Prostate gland (tissue), 2 donors: ENCODE measurements around a stretch of chr3.

DNA sequence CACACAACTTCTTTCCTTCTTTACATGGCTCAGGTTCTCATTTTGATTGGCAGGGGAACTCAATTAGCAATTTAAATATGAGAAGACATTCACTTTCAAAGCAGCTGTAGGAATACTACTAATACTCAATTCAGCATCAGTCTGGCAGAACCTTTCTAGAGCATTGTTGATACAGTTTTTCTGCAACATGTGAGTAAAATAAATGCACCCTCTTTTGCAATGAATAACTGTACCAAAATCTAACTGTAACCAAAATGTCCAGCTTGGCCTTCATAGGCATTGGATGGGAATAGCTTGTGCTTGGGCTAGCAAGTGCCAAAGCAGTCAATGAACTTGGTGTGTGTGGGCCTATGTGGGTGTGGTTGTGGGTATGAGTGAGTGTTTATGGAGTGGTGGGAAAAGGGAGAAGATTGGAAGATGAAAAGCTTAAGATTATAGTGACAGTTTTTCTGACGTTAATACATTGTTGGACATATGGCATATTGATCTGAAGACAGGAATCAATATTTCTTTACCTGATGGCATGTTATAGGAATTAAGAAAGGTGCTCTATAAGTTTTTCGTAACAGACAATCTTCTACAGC is 35.4 kb upstream of the GCSAM start:
- PRO-cap, result no peak
- RAMPAGE, long total RNA, 2 experiments, result no peak in any of the 2 experiments

DNA sequence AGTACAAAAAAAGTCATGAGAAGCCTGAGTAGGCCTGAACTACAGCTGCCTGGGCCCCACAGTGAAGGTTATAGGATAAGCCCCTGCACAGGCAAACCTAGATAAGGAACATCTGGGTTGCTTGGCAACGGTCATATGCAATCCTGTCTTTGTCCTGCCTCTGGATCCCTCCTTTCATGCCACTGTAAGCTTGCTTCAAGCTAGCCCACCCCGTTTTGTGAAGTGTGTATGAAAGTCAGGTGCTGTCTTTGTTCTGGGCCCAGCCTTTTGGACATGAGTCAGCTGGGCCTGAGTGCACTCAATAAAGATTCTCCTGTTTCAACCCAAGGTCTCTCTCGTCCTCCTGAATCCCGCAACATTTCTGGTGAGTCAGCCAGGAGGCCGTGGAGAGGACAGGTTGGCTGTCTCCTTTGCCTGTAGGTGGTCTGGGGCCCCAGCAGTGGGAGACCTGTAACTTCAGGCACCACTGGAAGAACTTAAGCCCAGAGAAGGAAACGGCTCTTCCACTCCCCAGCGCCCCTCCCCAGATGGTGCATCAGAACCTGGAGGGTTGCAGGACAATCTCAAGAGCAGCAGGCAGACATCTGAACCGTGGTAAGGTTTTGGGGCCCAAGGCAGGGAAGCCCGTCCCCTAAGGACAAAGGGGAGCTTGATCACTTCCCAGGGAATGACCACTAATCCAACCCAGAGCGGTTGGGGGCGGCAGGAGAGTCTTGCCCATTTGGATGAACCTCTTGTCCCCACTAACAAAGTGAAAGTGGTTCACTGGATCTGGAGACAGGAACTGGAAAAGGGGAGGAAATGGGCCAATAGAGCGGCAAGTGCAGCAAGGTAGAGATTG is 8.3 kb upstream of the SLC9C1 start:
- PRO-cap, result no peak
- RAMPAGE, long total RNA, 2 experiments, result start-site peak on the plus strand in 1 of 2 experiments, centred at position 412 of the sequence, 15 reads per replicate

DNA sequence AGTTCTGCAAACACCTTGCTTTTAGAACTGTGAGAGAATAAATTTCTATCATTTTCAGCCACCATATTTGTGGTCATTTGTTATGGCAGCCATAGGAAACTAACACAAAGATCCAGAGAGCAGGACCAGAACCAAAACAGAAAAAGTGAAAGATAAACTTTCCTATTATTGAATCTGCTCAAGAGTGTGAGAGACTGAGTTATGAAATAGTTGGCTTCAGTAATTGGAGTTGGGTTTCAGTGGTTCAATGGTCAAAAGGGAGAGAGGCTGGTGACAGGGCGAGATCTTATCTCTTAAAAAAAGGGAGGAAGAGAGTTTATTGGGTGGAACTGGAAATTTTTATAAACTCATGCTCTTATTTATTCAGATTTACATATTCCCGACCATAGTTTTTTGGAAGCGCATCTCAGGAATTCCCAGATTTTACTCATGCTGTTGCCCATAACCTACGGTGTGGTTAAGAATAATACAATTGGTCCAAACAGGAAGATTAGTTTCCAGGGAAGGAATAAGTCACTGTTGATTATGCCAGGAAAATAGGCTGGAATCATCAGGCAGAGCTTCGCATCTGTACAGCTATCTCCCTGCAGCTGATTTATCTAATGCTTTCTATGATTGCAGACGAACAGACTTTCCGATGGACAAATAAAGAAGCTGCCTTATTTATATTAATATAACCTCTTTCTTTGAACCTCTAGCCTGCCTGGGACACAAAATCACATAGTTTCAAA is 41.4 kb downstream of the CD200 start:
- PRO-cap, result no peak
- RAMPAGE, long total RNA, 2 experiments, result no peak in any of the 2 experiments

GRCh38 chr3:112437630-112437843 is 61.7 kb downstream of the BTLA start:
- PRO-cap, result no peak
- RAMPAGE, long total RNA, 2 experiments, result no peak in any of the 2 experiments

GRCh38 chr3:112561057-112561809 is 529 bp downstream of the ATG3 start:
- PRO-cap, result bidirectional peak, plus-strand start at chr3:112561292, minus-strand start at chr3:112561216; bidirectional peak, plus-strand start at chr3:112561721, minus-strand start at chr3:112561630
- RAMPAGE, long total RNA, 2 experiments, result start-site peak on the minus strand in 2 of 2 experiments, at chr3:112561630-112561683 at its widest, 213 to 498 reads per replicate

GRCh38 chr3:112640271-112640557 is 729 bp downstream of the CCDC80 start:
- PRO-cap, result no peak
- RAMPAGE, long total RNA, 2 experiments, result no peak in any of the 2 experiments

DNA sequence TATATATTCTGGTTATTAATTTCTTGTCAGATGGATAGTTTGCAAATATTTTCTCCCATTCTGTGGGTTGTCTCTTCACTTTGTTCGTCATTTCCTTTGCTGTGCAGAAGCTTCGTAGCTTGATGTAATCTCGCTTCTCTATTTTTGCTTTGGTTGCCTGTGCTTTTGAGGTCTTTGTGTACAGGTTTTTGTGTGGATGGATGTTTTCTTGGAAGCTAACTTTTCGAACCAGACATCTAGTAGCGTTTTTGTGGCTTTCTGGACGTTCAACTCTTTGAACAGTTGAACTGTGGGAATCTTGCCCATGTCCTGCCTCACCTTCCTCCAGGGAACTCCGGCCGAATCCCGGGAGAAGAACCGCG is 70.7 kb downstream of the USF3 start:
- PRO-cap, result no peak
- RAMPAGE, long total RNA, 2 experiments, result no peak in any of the 2 experiments

DNA sequence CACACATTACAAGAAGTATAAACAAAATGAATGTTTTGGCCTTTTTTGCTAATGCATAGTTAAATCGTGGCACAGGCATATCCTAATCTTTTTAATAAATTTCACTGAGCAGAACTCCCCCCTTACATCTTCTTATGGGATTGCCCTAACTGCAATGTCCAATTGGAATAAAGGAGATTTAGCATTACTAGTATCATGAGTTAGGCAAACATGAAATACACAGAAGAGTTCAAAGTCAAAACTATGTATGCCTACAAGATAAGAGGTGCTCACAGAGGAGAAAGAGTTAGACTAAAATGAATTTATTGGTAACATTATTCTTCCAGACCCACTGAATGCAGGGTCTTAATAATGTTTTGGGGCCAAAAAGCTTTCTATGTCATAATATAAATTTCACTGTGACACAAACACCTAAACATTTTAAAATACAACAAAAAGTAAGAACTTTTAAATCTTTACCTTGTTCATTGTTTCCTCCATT is 32.5 kb downstream of the USF3 start:
- PRO-cap, result no peak
- RAMPAGE, long total RNA, 2 experiments, result no peak in any of the 2 experiments

DNA sequence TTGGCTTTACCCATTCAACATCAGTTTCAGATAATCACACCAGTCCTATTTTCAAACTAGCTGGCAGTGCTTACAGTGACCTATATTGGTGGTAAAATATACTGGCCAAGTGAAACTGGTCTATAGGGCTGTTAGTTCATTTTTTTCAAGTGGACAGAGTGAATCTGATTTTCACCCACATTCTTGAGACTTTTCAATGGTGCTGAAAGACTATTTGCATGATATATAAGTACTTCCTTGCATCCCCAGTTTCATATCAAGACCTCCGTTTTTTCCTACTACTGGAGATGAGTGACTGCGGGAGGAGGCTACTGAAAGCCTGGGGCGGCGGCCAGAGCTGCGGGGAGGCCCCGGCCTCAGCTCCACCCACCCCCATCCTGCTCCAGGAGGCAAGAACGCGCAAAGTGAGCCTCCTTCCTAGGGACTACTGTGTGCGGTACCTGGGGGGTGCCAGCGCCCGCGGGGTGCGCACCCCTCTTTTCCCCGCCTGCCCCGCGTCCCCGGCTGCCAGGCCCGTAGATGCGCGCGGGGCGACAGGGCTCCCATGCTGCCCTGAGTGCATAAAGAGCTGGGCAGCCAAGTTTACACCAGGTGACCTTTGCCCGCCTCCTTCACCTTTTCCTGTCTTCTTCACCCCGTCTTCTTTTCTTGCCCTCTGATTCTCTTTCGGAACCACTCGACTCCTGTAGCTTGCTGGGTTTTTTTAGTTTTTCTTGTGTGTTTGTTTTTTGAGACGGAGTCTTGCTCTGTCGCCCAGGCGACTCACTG is 2.4 kb upstream of the USF3 start:
- PRO-cap, result no peak
- RAMPAGE, long total RNA, 2 experiments, result no peak in any of the 2 experiments

GRCh38 chr3:113873773-113874274 is 35.2 kb downstream of the GRAMD1C start:
- PRO-cap, result no peak
- RAMPAGE, long total RNA, 2 experiments, result no peak in any of the 2 experiments

GRCh38 chr3:114213796-114214618 is 23.4 kb downstream of the ZNF80 start:
- PRO-cap, result bidirectional peak, plus-strand start at chr3:114213931, minus-strand start at chr3:114213700; bidirectional peak, plus-strand start at chr3:114214360, minus-strand start at chr3:114214260
- RAMPAGE, long total RNA, 2 experiments, result no peak in any of the 2 experiments

GRCh38 chr3:114318825-114320049 is 25.4 kb downstream of the TIGIT start:
- PRO-cap, result no peak
- RAMPAGE, long total RNA, 2 experiments, result no peak in any of the 2 experiments

GRCh38 chr3:114383564-114384895 is 90.2 kb downstream of the TIGIT start:
- PRO-cap, result unidirectional peak, plus-strand start at chr3:114384047; unidirectional peak, minus-strand start at chr3:114384336
- RAMPAGE, long total RNA, 2 experiments, result no peak in any of the 2 experiments

- PRO-cap, result no peak
- RAMPAGE, long total RNA, 2 experiments, result no peak in any of the 2 experiments
Measured at GRCh38 chr3:114406309-114406660, 112.5 kb downstream of the TIGIT start.

GRCh38 chr3:114427433-114427867 is 133.6 kb downstream of the TIGIT start:
- PRO-cap, result no peak
- RAMPAGE, long total RNA, 2 experiments, result no peak in any of the 2 experiments

DNA sequence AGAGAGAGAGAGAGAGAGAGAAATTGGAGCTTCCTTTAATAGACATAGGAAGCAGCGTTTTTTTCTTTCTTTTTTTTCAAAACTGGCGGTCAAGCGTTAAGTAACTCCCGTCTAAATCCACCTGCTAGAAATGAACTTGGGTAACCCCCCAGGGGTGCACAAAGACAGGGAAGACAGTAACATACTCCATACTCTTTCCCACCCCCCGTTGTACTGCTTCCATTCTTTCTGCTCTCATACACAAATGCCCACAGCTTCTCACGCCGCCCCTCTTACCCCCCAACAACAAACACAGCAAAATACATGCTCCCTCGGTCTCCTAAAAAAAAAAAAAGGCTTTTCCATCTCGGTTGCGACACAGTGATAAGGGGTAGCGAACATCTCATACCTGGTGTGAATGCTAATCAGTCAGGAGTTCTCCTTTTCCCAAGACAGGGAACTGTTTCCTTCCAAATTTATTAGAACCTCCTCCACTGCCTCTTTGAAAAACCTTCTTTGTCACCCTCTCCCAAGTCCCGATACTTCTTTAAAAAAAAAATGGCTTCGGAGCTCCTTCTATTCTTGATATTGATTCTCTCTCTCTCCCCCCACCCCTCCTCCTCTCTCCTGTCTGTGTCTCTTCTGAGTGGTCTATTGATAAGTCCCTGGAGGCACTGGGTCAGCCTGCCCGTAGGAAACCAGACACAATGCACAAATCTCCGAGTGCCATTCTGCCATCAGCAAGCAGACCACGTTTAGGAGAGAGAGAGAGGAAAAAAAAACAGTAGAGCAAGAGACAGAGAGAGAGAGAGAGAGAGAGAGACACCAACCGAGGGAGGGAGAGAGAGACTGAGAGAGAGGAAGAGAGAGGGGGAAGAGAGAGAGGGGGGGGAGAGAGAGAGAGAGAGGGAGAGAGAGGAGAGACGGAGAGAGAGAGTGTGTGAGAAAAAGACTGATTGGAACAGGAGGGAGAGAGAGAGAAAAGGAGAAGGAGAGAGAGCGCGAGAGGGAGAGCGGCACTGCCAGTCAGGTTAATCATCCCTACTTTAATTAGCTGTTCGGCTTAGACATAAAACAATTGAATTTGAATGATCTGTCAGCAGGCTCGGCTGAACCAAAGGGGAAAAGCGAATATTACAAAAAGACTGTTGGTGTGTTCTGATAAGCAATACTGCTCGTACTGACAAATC is 160.7 kb downstream of the TIGIT start:
- PRO-cap, result no peak
- RAMPAGE, long total RNA, 2 experiments, result no peak in any of the 2 experiments

DNA sequence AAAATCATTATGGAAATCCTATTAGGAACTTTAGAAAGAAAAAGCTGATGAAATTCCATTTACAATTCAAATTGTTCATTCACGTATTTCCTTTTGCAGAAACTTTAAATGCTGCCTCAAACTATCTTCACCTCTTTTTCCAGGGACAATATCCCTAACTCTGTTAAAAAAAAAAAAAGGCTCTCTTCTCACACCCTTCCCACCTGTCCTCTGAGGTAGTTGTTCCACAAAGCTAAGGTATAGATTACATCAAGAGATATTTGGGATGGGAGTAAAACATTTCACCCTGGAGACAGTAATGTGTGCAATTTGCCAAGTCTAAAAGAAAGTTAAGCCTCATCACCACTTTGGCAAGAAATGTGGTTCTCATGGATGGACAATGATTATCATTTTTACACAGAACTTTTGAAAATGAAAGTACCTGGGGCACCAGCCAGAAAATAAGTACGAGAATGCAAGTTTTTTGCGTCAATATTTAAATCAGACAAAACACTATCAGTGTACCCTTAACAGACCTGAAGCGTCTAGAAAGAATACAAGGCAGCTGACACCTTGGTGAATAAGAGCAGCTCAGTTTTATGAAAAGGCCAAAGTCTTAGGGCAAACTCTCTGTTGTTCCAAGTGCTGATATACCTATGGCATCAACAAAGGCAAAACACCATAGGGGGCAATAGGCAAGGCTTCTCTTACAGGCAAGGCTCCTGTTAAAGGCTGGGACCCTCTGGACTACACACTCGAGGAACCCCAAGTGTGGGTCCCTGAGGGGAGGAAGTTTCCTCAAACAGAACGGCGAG is 290.7 kb downstream of the TIGIT start:
- PRO-cap, result no peak
- RAMPAGE, long total RNA, 2 experiments, result no peak in any of the 2 experiments

DNA sequence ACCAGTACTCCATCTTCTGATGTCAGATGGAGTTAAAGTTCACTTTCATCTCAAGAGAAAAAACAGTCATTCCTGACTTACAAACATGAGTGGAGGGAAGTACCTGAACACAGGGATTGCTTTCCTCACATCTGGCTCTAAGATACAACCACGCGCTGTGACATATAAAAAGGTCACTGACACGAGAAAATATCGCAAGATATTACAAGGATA is 424.5 kb downstream of the TIGIT start:
- PRO-cap, result no peak
- RAMPAGE, long total RNA, 2 experiments, result no peak in any of the 2 experiments

- PRO-cap, result no peak
- RAMPAGE, long total RNA, 2 experiments, result no peak in any of the 2 experiments
Measured at GRCh38 chr3:114745740-114746349, 401.2 kb downstream of the ZBTB20 start.

DNA sequence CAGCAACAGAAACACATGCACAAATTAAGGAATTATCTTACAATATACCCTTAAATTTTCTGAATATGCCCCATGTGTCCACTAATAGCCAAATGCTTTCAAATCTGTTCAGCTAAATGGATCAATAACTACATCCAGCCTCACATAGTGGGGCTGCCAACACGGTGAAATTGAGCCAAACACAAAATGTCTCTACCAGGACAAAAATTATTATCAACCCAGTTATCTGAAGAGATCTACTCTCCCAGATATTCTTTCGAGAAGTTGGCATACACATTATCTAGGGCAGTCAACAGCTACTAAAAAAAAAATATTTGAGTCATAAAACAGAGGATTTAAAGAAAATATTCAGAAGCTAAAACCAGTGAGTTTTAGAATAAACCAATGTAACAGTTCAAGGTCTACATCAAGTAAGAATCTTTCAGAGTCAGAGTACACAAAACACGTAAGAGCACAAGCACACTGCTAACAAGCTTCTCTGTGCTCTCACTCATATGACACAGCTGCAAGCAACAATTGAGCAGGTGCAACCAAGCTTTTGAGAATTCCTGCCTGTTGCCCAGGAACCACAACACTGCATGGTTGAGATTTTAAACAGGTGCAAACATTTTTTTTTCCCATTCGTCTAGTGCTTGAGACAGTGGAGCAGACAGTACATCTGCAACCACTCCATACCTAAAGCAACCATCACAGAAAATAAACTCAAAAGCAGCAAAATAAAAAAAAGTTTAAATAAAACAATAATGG is 247.7 kb downstream of the ZBTB20 start:
- PRO-cap, result bidirectional peak, plus-strand start at position 493 of the sequence, minus-strand start at position 415 of the sequence
- RAMPAGE, long total RNA, 2 experiments, result no peak in any of the 2 experiments